Right ventricle myocardium (tissue), 1 donor: Measurements from ENCODE around the genes SAE1 and C5AR2.

- PRO-cap, 2 experiments: no peak in any of the 2 experiments
Measured at GRCh38 chr19:46230650-46231326, 1.2 kb downstream of the IGFL1 start.

DNA sequence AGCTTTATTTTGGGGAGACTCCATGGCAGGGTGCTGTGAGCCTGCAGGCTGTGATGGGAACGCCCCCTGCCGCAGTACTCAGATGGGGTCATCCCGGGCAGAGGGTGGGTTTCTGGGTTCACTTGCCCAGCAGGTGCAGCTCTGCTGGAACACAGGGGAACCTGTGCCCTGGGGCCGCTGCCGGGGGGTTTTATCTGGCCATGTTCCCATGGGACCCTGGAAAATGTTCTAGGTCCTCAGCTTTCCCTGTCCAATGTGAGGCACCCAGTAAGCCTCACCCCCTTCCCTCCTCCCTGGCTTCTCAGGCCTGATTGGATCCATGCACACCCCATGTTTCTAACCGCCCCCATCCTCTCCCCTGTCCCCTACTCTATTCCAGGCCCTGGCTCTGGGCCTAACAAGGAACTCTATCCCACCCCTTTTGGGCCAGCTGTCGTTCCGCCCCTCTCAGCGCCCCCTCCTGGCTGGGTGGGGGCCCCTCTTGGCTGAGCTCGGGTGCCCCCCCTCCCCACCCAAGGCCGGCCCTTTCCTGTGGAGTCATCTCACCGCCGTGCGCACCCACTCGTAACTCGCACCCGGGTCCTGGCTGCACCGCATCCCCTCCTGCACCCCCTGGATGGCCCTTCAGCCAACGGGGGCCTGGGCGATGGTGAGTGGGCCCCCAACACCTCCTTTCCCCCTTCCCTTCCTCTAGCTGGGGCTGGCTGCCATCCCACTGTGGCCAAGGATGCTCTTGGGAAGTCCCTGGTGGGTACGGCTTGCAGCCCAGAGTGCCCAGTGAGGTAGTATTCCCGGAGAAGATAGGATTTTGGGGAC is 1.2 kb downstream of the HIF3A start:
- PRO-cap, 2 experiments: peak in 2 of 2 experiments; most common plus-strand start position 561 of the sequence (in 1); most common minus-strand start position 257 of the sequence (in 2)

DNA sequence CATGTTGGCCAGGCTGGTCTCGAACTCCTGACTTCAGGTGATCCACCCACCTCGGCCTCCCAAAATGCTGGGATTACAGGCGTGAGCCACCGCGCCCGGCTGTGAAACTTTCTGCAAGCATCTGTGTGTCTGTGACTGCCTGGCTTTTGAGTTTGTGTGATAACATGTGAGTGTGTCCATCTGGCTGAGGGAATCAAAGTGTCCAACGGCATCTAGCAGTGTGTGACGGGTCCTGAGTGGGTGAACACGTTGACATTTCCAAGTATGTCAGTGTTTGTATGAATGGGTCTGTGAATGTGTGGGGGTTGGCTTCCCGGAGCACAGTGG is 5.7 kb downstream of the CCDC8 start:
- PRO-cap, 2 experiments: no peak in any of the 2 experiments

DNA sequence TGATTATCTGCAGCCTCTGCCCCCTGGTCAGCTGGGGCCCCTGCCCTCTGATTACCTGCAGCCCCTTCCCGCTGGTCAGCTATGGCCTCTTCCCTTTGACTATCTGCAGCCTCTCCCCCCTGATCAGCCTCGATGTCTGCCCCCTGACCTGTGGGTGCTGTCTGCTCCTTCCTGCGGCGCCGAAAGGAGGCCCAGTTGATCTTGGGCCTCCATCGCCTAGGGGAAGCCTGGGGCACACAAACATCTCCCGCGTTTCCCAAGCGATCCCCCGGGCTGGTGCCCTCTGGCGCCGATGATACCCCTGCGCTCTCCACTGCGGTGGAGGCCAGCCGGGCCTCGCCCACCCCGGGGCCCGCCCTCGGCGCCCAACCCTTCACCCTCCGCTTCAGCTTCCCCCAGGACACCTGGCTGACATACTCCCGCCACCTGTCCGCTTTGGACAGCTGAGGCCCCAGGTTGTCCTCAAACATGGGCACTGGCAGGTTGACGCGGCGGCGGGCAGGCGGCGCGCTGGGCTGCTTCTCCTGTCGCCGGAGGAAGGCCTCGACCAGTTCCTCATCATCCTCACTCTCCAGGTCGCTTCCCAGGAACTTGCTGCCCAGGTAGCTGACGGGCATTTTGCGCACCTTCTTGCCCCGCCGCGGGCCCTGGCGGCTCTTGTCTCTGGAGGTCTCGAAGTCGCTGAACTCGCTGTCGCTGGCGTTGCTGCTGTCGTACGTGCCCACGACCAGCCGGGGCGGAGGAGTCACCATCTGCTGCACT is 1.4 kb downstream of the CCDC8 start:
- PRO-cap, 2 experiments: no peak in any of the 2 experiments

DNA sequence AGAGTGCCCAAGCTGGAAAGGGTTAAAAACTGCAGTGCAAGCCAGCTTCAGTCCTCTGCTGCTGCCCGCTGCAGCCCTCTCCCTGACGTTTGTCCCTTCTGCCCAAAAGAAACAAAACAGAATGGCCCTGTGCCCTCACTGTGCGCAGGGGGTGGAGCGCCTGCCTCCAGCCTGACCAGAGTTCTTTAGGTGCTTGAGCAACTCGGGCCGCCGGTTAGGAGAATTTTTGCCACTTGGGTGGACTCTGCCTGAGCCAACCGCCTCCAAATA is 3.8 kb downstream of the CALM3 start:
- PRO-cap, 2 experiments: no peak in any of the 2 experiments

DNA sequence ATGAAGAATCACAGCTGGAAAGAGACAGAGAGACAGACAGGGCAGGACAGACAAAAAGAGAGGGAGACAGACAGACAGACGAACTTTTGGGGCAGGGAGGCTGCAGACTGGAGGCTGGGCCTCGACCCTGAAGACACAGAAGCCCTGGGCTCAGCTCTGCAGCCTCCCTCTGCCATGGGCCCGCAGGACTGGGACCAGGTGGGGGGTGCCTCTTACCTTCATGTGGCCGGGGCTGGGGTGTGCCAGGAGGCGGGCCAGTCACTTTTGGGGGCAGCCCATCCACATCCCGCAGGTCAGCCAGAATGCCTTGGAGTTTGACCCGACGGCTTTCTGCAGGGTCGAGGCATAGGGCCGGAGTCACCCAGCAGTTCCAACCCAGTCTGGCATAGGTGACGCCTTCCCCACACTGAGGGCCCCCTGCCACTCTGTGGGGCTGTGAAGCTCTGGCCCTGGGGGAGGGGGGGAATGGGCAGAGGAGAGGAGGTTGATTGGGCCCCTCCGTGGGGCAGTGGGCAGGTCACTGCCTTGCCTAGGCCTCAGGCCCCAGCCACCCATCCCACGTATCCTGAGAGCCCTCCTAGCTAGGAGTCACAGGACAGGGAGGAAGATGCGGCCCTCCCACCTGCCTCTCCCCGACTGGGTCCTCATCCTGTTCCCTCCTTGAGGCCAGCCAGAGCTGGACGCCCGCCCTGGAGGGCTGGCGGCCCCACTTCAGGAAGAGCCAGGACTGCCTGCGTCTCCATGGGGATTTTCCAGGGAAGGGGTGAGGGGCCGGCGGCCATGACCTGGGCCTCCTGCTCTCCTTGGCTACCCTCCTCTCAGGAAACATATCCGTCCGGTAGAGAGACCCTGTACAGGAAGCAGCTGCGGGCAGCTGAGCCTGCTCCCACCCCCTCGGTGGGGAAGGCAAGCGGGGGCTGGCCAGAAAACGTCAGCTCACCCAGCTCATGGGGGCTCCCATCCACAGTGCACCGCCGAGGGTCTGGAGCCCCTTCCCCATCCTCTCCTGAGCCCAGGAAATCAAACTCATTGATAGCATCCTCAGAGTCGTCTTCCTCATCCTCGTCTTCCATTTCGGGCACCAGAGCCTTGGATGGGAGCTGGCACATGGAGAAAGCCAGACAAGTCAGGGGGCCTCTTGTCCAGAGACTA is 11.1 kb upstream of the PRKD2 start:
- PRO-cap, 2 experiments: peak in 2 of 2 experiments; most common minus-strand start position 638 of the sequence (in 2)

GRCh38 chr19:46768640-46769185 is 19.7 kb downstream of the SLC1A5 start:
- PRO-cap, 2 experiments: peak in 2 of 2 experiments; most common plus-strand start chr19:46769034 (in 1); most common minus-strand start chr19:46768807 (in 2)

GRCh38 chr19:46825302-46825658 is 25.4 kb downstream of the AP2S1 start:
- PRO-cap, 2 experiments: no peak in any of the 2 experiments

- PRO-cap, 2 experiments: no peak in any of the 2 experiments
Measured at GRCh38 chr19:46839817-46840266, 10.8 kb downstream of the AP2S1 start.

DNA sequence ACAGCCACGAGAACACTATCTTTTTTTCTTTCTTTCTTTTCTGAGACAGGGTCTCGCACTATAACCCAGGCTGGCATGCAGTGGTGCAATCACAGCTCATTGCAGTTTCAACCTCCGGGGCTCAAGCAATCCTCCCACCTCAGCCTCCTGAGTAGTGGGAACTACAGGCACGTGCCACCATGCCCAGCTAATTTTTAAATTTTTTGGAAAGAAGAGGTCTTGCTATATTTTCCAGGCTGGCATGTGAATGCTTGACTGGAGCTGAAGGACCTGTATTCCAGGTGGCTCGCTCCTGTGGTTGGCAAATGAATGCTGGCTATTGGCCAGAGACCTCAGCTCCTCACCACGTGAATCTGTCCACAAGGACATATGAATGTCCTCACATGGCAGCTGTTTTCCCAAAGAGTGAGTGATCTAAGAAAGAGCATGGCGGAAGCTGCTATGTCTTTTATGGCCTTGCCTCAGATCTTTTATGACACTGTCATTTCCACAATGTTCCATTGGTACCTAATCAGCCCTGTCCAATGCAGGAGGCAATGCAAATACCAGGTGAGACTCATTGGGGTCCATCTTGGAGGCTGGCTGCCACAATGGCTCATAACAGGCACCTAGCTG is 3.4 kb upstream of the AP2S1 start:
- PRO-cap, 2 experiments: no peak in any of the 2 experiments

DNA sequence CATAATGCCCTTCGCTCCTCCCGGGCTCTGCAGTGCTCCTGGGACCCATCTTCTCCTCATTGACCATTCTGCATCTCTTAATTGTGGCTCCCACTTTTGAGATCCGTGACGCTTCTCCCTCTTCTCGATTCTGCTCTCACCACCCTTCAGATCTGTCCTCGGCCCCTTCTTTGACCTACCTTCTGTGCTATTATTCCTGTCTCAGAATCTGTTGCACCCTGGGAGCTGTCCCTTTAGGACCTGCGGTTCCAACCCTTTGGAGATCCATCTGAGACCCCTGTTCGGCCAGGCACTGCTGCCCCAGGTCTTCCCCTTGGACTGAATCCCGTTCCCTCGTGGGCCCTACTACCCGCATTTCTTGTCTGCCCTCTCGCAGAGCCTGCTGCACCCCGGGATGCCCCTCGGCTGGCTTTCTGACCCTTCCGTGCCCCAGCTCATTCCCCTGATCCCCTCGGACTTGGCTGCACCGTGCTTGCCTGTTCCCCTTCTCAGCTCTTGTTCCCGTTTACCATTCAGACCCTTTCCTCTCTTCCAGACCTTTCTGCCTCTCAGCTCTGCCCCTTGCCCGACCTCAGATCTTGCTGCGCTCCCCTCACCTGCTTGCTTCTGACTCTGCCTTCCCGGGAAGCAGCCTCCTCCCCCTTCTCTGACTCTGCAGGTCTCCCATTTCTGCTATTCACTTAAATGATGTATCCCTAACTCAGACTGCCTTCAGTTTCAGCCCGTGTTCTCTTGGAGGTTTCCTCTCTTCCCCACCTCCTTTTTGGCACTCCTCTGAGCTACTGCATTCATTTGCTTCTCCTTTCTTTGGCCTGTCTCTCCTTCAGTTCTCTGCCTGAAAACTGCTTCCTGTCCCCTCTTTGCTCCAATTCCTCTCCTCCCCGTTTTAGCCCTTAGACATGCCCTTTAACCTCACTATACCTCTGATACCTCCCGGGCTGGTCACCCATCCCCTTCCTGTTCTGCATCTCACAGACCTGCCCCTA is 1.1 kb downstream of the ARHGAP35 start:
- PRO-cap, 2 experiments: no peak in any of the 2 experiments

- PRO-cap, 2 experiments: no peak in any of the 2 experiments
Measured at GRCh38 chr19:46885249-46885995, 24.6 kb downstream of the ARHGAP35 start.

- PRO-cap, 2 experiments: no peak in any of the 2 experiments
Measured at GRCh38 chr19:46943386-46943686, 76.3 kb upstream of the NPAS1 start.

- PRO-cap, 2 experiments: peak in 2 of 2 experiments; most common plus-strand start chr19:47130889 (in 2); most common minus-strand start chr19:47130798 (in 2)
Measured at GRCh38 chr19:47130459-47131400, at the start of gene SAE1. Gene SAE1 (plus strand): TSS chr19:47130835.

DNA sequence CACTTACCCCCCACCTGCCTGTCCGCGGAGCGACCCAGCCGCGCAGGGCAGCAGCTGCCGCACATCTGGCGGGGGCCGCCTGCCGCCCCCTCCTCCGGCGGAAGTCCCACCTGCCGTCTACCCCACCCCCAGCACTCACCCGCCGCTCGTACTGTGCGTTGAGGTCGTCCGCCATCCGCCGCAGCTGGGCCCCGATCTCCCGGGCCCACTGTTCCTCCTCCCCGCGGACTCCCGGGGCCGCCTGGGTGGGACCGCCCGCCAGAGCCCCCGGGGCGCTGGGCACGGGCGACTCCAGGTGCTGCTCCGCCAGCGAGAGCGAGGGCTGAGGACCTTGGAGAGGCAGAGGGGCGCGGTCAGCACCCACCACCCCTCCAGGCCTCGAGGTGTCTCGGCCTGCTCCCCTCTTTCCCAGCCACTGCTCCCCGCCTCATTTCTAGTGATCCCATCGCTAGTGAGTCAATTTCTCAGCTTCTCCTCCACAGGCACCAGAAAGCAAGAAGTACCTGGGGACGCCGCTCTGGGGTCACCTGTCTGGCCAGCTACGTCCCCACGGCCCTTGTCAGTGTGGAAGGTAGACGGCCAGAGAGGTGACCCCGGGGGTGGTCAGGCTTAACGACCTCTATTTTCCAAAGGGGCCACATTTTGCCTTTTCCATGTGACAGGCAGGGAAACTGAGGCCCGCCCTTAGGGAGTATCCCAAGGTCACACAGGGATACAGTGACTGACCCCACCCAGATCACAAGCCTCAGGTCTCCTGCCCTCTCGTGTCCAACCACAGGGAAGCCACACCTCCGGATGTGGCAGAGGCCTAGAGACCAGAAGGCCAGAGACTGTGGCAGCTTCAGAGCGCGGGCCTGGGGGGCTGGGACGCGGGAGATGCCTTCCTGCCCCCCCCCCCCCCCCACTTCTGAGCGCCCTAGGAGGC is 4.3 kb downstream of the BBC3 start:
- PRO-cap, 2 experiments: peak in 2 of 2 experiments; most common plus-strand start position 844 of the sequence (in 2); most common minus-strand start position 756 of the sequence (in 2)

GRCh38 chr19:47229188-47229813 is 1.7 kb downstream of the BBC3 start:
- PRO-cap, 2 experiments: no peak in any of the 2 experiments

GRCh38 chr19:47264356-47265105 is 8.2 kb downstream of the CCDC9 start:
- PRO-cap, 2 experiments: no peak in any of the 2 experiments

DNA sequence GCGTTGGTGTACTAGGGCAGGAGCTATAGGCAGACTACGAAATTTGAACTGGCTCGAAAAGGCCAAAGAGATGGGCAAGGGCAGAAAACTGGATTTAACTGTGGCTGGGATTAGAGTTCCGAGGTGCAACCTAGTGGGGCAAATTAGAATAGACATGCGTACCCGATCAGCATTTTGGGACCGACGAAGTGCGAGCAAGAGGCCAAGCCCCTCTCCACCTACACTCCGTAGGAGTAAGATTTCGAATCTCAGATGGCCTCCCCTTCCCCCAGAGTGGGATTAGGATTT is 2.1 kb upstream of the INAFM1 start:
- PRO-cap, 2 experiments: no peak in any of the 2 experiments

GRCh38 chr19:47274281-47274794 is 347 bp upstream of the INAFM1 start:
- PRO-cap, 2 experiments: peak in 2 of 2 experiments; most common plus-strand start chr19:47274424 (in 2); most common minus-strand start chr19:47274637 (in 2)

- PRO-cap, 2 experiments: no peak in any of the 2 experiments
Measured at GRCh38 chr19:47331855-47332561, at the start of gene C5AR2. Gene C5AR2 (plus strand): TSS chr19:47332175.